HTR-8/SVneo (cell line): ENCODE data around the gene WDTC1.

GRCh38 chr1:26694914-26695345, 885 bp upstream of the ARID1A start:
- RRBS = no CpG with 5 or more reads among the region's 11 CpGs

DNA sequence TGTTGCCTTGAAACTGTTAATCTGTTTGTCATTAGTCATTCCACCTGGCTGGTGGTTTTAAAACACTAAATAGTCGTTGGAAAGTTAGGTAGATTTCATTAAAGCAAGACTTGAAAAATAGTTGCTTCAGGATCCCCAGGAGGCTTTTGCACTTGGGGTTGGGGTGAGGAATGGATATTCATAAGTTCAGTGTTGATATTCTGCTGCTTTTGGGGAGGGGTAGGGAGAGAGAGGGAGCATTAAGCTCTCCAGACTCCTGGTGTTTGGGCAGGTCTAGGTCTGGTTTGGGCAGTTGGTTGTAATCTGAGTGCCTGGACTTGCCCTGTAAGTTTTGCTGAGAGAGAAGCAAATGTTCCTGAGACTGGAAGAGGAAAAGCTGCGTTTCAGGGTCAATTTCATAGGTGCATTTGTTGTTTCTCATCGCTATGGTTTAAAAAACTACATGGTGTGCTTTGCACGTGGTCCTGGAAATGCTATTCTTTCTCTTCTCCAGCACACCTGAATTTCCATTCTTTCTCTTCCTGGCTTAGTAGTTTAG, 6.1 kb downstream of the ARID1A start:
- RRBS = no CpG with 5 or more reads among the region's 4 CpGs

DNA sequence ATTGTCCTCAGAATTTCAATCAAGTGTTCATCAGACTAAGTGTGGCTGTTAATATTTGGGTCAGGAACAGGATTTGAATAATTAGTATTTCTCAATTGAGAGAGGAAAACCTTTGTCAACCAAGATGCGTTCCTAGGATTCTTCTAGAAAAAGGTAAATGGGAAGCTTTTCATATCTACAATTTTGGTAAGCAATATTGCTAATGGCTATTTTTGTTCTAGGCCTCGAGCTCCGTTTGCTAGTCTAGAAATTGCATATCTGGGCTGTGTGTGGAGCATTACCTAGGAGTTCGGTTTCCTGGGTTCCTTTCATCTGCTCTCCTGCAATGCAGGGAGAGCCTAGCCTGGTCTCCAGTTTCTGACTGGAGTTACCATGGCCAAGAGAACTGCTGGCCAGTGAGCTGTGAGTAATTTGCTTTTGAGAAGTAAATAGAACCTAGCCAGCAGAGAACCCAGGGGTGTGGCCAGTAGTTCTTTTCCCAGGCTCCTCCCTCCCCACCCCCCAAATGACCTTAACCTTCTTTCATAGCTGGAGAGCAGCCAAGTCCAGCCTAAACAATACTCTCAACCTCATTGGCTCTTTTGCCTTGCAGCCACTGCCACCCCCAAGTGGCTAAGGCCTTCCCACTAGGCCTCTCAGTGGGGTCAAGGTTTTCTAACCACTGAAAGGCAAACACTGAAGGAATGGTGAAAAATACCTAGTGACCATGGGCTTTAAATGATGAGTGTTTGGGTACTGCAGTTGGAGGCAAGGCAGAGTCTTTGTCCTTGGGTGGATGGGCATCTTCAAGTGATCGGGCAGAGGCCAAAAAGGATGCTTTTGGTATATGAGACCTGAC, 3.8 kb upstream of the PIGV start:
- RRBS = no CpG with 5 or more reads among the region's 5 CpGs

GRCh38 chr1:26789010-26789775, 1.4 kb downstream of the PIGV start:
- RRBS = no CpG with 5 or more reads among the region's 20 CpGs

- RRBS = no CpG with 5 or more reads among the region's 10 CpGs
Measured at GRCh38 chr1:26828375-26829312, 2.2 kb downstream of the ZDHHC18 start.

GRCh38 chr1:26831533-26832284, 5.2 kb downstream of the ZDHHC18 start:
- RRBS = no CpG with 5 or more reads among the region's 4 CpGs

DNA sequence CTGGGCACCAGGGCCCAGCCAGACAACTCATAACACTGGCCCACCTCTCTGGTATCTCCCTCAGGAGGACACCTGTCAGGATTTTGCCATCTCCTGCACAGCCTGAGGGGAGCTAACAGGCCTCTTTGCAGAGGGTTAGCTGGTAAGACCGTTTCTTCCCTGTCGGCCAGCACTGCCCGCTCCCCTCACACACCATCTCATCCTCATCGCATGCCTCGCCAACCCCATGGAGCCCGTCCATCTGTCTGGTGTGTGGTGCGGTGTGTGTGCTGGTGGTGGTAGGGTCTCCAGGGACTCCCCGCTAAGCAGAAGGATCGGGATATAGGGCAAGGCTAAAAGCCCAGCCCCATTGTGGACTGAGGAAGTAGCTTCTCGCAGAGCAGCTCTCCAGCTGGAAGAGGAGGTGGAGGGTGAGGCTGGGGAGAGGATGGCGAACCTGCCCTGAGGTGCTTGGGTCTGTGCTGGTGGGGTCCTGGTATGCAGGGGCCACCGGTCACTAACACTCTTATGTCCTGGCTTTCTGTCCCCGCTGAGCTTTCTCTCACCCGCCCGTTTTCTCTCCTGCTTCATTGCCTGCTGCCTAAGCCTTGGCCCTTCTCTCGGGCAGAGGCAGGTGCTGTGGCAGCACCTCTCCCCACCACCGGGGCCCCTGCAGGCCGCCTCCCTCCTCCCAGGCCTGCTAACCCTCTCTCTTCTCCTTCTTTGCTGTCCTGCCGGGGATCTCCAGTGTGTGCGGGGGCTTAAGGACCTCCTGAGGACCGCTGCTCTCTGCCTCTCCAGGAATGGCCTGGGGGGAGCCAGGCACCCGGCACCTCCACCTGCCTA, 6.6 kb upstream of the SFN start:
- RRBS = 94% methylated on average over 5 of the region's 22 CpGs

DNA sequence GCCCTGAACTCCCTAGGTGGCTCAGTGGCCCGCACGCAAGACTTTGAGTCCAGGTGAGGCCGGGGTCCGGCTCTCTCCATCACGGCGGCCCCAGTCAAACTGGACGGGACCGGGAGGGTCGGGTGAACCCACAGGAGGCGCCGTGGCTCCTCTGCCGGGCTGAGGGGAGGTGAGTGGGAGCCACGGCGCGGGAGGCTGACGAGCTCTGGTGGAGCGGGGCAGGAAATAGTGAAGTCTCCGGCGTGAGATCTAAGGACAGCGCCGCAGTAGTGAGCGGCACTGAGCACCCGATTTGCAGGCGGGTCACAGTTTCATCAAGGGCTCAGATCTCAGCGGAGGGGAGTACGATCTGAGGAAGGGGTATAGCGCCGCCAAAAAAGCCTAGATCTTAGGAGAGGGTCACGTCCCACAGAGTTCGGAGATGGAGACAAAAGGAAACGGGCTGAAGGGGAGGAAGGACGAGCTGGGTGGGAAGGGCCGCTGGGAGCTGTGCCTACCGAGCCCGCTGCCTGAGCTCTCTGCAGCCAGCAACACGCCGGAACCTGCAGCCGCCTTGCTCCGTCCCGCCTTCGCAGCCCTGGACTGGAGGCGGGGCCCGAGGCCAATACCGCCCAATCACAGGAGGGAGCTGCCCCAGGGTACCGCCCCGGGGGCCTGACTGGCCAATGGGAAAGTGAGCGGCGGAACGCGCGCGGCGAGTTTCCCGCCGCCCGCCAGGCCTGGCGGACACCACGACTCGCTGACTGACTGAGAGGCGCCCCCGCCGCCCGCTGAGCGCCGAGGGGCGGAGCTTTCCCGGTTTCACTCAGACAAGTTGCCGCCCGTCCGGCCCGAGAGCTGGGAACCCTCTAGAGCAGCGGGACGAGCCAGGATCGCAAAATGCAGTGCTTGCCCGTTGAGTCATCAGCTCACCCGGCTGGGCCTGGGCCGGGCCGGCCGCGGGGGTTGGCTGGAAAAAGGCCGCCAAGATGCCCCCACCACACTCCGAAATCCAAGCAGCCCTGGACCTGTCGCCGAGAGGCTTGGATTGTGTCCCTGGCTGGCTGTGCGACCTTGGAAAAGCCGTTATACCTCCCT, 1.9 kb downstream of the SFN start:
- RRBS = 5% methylated on average over 25 of the region's 86 CpGs

DNA sequence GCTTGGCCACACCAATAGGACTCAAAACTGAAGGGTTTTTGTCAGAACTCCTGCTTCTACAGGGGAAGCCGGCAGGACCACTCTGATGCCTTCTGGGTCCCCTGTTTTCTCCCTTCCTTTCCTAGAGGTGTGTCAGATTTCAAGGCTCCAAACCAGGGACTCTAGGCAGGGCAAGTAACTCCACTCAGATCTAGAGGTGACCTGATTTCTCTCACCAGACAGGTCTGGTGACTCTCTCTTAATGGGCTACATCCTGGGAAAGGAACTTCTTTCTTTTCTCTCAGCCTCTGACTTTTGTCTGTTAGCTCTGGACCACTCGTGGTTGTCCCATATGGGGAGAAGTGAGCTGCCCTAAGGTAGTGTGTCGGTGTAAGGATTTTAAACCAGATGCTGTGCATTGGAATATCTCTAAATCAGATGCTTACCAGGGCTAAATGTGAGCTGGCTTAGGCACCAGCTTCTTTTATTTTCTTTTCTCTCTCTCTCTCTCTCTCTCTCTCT, 4.9 kb downstream of the SFN start:
- RRBS = no CpG with 5 or more reads among the region's 3 CpGs

DNA sequence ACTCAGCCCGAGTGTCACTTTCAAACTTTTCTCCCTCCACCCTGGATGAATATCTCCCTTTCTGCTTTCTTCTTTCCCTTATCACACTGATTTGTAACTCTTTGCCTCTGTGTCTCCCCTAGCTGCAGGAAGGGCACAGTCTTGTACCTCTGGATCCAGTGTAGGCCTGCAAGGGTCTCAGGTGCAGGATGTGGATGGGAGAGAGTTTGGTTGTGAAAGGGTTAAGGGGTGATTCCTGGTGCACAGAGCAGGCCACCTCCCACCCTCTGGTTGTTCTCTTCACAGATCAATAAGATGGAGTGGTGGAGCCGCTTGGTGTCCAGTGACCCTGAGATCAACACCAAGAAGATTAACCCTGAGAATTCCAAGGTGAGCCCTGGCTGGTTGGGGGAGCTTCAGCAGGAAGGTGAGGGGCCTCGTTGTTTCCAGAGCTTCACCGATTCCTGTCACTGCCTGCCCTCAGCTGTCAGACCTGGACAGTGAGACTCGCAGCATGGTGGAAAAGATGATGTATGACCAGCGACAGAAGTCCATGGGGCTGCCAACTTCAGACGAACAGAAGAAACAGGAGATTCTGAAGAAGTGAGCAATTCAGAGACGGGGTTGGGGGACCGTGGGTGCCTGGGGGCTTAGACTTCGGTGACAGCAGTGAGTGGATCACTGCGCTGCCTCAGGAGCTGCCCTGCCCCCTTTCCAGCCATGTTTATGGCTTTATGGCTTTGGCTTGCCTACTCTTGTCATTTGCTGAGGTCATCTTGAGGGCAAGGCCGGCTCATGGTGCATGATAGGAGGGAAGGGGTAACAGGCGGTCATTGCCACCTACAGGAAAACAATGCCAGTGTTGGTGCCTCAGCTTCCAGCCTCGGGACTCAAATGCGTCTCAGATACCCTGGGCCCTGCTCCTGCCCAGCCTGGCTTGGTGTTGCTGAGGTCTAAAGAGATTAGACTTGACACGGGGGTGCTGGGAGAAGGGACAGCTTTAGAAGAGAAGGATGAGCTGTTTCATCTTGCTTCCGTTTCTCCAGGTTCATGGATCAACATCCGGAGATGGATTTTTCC, 14.8 kb downstream of the KDF1 start:
- RRBS = no CpG with 5 or more reads among the region's 18 CpGs

- RRBS = no CpG with 5 or more reads among the region's 10 CpGs
Measured at GRCh38 chr1:26991233-26992106, 2.0 kb upstream of the TRNP1 start.

- RRBS = under 1% methylated on average over 39 of the region's 90 CpGs
Measured at GRCh38 chr1:26994029-26994668, 657 bp downstream of the TRNP1 start.

GRCh38 chr1:27057374-27057890, 44.8 kb upstream of the TENT5B start:
- RRBS = no CpG with 5 or more reads among the region's 4 CpGs

GRCh38 chr1:27153178-27153761, 1.7 kb downstream of the SLC9A1 start:
- RRBS = no CpG with 5 or more reads among the region's 6 CpGs

GRCh38 chr1:27161570-27162051, 6.7 kb upstream of the SLC9A1 start:
- RRBS = no CpG with 5 or more reads among the region's 6 CpGs

- RRBS = under 1% methylated on average over 17 of the region's 63 CpGs
Measured at GRCh38 chr1:27234159-27234823, at the start of gene WDTC1. Gene WDTC1, plus strand, starts transcription at chr1:27234632.

GRCh38 chr1:27342902-27343817, 1.3 kb downstream of the SYTL1 start:
- RRBS = 85% methylated on average over 5 of the region's 26 CpGs

DNA sequence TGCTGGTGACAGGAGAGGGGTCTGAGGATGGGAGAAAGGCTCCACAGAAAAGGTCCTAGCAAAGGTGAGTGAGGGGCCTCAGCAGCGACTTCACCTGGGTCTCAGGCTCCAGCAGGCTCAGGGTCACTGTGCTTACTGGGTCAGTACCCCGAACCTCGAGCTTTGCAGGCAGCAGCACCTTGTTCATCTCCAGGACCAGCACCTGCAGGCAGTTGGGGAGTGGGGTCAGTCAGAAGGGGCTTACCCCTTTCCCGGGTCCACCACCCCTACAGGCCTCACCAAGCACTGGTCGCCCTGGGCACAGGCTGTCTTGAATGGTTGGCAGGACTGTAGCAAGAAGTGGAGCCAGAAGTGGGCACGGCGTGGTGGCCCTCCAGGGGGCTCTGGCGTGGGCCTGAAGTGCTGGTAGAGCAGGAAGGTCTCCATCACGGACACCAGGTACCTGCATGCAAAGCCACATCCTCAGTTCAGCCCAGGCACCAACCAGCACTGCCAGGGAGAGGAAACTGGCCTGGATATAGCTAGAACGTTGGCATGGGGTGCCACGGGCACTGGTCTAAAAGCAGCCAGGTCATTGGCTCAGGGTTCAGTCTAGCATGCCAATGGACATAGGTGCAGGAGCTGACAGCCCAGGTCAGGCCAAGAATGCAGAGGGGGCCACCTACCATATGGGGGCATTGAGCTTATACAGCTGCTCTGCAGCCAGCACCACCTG, 5.2 kb downstream of the MAP3K6 start:
- RRBS = no CpG with 5 or more reads among the region's 11 CpGs

DNA sequence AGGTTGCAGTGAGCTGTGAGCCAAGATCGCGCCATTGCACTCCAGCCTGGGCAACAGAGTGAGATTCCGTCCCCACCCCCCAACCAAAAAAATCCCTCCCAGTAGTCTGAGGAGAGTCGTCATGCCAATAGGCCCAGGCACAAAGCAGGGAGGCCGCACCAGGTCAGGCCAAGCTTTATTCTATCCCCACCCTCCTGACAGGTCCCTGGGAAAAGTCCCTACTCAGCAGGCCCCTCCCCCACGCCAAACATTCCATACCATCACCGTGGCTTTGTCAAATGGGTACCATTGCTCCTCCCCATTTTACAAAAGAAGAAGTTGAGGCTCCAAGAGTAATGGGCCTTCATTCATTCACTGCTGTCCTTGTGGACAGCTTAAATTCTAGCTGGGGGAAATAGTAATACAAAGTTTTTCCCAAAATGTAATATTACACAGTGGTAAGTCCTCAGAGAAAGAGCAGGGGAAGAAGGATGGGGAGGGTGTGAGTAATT, 5.4 kb downstream of the GPR3 start:
- RRBS = no CpG with 5 or more reads among the region's 7 CpGs

DNA sequence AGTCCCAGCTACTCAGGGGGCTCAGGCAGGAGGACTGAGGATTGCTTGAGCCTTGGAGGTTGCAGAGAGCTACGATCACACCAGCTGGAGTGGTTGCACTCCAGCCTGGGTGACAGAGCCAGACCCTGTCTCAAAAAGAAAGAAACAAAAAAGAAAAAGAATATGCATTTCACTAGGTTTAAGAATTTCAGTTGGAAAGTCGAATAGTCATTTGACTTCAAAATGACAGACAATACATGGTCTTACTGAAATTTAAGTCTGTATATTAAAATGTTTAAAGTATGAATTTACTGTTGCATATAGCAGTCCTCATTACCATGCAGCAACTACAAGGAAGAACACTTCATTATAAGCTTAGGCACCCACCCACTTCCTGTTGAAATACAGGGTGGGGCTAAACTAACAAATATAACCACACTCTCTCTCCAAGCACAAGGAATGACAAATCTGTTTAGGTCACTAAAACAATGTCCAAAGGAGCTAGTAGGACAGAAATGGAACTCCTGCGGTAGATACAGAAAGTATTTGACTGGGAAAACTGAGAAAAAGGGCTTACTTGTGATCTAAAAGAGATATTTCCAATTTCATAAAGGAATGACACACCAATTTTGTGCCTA, 44.0 kb downstream of the GPR3 start:
- RRBS = no CpG with 5 or more reads among the region's 3 CpGs